Right ventricle myocardium (tissue), 1 donor: ENCODE measurements around a stretch of chr1.

- PRO-cap, 2 experiments, result no peak in any of the 2 experiments
Measured at GRCh38 chr1:226182052-226182581, 4.4 kb downstream of the ACBD3 start.

DNA sequence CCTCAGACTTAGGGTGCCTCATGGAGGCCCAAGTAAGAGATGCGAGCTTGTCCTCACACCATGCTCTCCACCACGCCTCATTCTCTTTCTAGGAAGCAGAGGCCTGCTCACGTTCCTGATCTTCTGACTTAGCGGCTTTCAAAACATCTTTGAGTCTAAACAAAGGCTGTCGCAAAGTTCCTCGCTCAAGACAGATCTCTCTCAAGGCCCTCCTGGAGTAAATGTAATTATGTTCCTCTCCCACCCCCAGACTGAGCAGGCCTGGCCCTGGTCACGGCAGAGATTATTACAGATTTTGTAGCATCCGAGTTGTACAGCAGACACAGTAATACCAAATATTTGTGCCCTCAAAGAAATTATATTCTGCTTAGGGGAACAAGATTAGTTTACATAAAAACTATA is 10.5 kb upstream of the MIXL1 start:
- PRO-cap, 2 experiments, result no peak in any of the 2 experiments

DNA sequence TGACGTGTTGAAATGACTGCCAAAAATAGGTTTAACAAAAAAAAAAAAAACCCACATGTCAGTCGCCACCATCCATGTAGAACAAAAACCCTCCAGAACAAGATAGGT is 700 bp downstream of the PARP1 start:
- PRO-cap, 2 experiments, result no peak in any of the 2 experiments

DNA sequence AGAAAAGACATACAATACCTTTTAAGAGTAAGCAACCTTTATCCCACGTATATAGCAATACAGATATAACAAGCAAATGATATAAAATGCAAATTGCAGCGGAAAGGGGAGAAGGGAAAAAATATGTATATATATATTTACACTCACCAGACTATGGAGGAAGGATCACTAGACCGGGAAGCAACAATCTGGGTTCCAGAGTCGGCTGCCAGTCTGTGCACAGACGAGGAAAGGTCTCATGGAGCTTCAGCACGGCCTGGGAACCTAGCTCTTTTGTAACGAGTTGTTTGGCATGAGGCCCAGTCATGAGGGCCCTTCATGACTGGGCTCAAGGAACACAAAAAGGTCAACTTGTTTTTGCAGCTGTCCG is 6.1 kb upstream of the STUM start:
- PRO-cap, 2 experiments, result no peak in any of the 2 experiments

DNA sequence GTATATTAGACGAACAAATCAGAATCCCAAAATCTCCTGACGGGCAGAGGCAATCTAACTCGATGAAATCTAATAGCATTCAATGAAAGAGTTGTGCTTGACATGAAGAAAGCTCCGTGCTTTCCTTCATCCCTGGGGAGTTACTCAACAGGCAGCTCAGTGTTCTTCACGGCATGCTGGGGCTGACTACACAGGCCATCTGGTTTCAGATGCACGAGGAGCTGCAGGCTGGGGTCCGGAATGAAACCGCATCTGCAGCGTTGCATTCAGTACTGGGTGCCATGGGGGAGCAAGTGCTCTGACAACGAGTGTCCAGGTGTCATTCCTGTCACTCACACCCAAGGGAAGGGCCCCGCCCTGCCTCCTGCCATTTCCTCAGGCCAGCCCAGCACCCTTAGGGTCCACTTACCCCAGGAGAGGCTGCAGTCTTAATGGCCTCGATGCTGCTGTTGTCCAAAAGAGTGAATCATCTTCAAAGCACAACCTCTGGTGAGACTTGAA is 61.3 kb downstream of the STUM start:
- PRO-cap, 2 experiments, result no peak in any of the 2 experiments

DNA sequence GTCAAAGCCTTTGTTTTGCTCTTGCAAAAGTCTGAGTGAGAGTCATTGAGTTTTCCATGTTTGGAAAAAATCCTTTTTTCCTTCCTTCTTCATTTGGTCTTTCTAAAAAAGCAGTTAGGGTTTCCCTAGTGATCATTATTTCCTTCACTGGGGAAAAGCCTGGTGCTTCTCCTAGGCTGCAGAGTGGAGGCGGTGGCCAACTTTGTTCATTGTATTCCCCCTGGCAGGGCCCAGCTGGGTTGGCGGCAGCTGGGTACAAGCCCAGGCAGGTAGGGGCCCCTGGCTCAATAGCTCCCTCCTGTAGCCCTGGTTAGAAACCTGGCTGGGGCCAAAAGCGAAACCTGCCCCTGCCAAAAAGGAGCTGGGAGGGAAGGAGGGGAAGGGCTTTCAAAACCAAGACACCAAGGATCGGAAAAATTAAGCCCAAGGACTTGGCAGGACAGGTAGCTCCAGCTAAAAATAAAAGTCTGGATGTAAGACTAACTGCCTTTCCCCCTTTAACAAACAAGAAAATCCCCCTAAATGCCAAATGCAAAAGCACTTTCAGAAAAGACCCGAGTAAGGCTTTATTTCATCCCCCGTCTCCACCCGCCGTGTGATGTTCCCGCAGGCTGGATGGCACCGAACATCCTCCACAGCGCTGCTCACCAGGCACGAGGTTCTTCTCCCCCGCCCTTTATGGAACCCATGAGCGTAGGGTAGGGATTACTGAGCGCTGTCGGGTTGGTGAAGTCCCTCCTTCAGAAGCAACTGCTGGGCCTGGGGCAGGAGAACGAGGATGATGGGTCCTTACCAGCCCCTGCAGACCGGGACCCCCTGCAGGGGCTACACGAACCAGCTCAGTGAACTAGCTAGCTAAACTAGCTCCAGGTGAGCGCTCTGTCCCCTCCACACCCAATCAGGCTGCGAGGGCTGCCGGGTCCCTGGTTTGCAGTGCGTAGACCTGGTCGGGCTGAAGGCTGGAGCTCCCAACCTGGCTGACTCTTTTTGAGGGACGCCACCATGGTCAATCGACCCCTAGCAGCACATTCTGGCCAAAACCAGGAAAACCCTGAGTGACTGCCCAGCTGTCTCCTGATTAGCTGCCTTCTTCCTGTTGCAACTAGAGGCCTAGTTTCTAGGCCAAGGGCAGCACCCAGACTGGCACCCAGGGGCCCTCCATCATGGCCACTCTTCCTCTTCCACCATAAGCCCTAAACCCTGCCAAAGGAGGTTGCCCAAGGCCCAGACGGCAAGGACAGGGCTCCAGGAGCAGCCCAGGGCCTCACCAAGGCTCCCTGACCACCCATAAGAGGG is 80.6 kb downstream of the ITPKB start:
- PRO-cap, 2 experiments, result no peak in any of the 2 experiments

DNA sequence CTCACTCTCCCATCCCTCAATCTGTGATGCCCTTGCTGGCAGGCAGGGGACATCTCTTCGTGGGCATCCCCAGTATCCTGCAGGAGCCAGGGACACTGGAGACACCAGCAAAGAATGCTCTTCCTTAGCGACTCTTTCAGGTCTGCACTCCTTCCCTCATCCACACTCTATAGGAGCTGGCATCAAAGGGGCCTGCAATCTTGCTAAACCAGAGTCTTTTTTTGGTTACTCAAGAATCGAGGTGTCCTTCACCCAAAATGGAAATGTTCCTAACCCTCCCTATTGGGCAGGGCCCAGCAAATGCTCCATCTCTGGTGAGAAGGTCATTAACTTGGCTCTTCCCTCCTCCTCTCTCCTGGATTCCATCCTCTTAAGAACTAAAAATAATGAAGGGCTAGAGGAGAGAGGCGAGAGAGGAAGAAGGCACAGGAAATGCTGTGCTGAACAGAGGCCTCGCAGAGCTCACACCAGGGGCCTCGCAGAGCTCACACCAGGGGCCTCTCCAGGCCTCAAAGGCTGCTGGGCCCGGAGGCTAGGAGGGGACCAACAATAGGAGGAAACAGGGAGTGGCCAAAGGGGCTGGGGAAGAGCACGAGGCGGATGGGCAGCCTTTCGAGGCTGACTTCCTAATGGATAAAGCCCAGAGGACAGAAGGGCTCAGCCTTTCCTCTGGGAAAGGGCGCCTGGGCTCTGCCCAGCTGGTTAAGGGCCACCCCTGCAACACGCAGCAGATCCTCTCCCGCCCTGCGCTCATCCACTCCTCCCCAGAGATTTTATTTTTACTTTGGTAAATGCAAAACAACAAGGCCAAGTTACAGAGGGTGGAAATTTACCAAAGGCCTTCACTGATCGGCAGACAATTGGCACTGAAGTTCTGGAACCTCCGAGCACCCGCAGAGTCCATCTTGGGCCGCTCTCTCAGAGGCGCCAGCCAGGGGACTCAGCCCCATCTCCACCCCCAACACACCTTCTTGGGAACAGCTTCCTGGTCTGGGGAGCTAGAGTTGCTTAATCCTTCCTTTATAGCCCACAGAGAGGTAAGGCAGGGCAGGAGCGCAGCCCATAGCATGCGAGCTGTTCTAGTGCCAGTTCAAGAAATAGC is 78.5 kb downstream of the ITPKB start:
- PRO-cap, 2 experiments, result peak in 2 of 2 experiments; most common plus-strand start position 418 of the sequence (in 2); most common minus-strand start position 511 of the sequence (in 2)

DNA sequence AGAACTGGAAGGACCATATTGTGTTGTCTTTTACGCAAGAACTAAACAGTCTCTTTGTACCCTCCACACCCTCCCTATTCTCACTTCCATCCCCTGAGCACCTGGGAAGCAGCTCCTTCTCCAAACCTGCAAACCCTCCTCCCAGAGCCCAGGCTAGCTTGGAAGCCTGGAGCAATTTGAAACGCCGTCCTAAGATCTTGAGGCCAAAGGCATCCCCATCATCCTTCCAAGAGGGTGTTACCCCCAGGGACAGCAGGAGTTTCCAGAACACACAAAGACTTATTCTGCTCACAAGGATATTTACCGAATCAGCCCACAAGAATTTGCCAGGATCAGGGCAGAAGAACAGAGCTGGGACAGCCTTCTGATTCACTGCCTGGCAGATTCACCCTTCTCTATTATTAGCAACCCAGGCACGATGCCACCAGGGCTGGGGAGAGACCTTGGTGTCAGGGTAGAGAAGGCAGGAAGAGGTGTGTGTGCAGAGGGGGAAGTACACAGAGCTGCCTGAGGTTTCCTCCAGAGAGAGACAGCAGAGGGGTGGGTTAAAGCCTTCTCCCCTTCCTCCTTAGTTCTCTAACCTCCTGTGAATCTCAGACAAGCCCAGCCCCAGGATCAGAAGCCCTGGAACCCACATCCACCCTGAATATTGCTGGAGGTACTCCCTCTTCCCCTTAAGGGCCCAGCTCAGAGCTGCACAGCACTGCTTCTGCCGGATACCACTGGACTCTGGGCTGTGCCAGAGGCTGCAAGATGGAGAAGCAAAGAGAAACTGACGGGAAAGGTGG is 62.0 kb downstream of the ITPKB start:
- PRO-cap, 2 experiments, result peak in 2 of 2 experiments; most common plus-strand start position 457 of the sequence (in 1); most common minus-strand start position 366 of the sequence (in 1)

DNA sequence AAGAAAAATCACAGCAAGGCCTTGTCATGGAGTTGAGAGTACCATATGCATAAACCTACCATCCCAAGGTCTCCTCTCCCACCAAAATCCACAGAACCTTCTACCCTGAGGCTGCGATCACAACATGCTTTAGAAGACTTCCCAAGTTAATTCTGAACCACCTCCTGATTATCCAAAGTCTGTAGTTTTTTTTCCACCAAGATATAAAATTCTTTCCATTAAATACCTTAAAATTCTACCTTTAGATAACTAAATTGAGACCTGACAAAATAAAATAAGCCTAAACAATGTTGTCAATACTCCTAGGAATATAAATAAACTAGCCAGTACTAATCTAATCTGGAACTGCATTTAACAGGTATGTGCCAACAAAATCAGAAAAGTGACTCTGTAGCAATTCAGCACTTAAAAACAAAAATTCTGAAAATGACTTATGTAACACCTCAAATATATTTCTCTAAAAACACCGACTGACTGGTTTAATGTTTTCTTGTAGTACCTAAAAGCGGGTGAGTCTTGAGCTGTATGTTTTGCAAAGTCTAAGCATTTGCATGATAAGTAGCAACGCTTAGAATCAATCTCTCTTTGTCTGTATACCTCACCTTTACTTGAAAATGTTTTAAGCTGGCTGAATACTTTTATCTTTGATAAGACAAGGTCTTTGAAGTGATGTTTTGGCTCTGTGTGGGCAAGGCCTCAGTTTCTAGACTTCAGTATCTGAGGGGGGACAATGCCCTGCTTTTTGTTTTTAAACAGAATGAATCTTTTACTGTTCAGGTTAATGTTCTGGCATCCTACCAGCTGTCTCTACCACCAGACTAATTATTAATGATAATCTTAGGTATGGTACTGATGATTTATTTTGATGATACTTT is 8.4 kb downstream of the ITPKB start:
- PRO-cap, 2 experiments, result no peak in any of the 2 experiments

DNA sequence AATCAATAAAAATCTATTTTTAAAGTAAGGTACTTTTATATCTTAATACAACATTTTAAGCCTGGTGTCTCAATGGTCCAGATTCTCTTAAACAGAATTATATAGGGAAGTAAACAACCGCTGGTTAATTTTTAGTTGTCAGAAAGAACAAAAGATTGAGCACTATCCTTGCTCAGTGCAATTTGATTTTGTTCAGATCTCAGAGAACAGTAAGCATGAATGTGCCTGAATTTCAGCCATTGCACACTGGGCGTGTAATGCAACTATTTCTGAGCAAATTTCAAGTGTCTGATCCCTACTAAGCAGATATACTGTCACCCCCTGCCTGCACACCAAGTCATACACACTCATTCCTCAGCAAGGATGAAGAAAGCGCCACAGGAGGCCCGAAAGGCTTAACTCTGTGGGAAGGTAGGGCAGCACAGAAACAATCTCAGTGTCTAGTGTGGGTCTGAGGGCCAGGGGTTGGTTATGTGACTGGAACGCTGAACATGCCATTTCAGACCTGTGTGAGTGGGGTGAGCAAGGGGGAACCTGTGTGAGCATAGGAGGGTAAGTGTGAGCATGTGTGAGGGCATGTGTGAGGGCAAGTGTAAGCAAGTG is 6.4 kb downstream of the ITPKB start:
- PRO-cap, 2 experiments, result no peak in any of the 2 experiments

DNA sequence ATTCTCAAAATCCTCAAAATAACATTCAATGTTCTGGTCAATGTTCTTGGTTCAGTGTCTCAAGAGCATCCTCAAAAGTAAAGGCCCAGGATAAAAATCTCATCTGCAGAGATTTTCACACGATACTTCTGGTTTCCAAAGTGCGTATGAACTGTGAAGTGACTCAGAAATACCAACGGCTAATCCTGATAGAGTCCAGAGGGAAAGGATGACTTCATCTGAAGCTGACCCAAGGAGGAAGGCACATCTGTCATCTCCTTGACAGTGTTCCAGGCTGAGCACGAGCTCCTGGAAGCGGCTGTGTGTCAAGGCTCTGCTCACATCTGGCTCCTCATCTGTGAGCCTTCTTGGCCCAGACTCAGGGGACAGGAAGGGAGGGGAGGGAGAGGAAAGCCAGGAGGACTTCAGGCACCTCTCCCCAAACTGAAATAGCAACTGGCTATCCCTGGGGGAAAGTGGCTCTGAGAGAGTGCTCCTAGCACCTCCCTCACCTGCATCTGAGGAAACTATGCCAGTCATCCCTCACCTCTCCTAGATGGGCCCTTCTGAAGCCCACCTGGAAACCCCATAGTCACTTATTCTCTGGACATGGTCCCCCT is 49.1 kb upstream of the PSEN2 start:
- PRO-cap, 2 experiments, result no peak in any of the 2 experiments

- PRO-cap, 2 experiments, result peak in 2 of 2 experiments; most common minus-strand start chr1:226828143 (in 1)
Measured at GRCh38 chr1:226828061-226828436, 42.4 kb upstream of the PSEN2 start.

GRCh38 chr1:226904012-226904585 is 33.7 kb downstream of the PSEN2 start:
- PRO-cap, 2 experiments, result no peak in any of the 2 experiments

DNA sequence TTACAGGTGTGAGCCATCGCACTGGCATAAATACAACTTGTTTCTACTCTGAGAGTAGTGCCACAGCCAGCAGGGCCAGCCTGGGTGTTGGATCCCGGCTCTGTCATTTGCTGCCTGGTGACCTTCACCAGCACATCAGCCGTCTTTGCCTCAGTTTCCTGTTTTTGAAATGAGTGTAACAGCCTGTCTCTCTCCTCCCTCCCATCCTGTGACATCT is 23.7 kb downstream of the COQ8A start:
- PRO-cap, 2 experiments, result peak in 2 of 2 experiments; most common plus-strand start position 57 of the sequence (in 2)

DNA sequence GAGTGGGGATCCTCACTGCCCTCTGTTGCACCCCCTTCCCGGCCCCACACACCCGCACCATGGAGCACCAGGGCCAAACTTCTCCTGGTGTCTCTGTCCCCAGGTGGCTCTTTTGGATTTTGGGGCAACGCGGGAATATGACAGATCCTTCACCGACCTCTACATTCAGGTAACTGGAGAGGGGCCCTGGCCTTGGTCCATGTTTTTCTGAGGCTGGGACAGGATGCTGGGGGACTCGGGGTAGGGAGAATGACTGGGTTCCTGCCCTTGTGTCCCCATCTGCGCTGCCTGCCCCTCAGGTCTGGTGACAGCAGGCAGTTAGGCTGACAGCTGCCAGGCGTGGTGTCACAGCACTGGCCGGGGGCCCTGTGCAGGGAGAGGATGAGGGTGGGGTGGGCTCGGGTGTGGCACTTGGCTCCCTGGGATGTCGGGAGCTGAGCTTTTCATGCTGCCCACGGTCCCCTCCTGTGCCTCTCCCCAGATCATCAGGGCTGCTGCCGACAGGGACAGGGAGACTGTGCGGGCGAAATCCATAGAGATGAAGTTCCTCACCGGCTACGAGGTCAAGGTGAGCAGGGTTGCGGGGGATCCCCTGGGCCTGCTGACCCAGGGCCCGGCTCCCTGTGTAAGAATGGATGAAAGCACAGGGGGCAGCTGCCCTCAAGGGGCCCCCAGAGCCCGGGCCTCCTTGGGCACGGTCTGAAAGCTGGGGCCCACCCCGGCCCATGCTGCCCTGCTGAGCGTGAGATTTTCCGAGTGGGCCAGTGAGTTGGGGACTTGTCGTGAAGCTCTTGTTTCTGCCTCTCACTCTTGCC is 44.9 kb downstream of the COQ8A start:
- PRO-cap, 2 experiments, result no peak in any of the 2 experiments

- PRO-cap, 2 experiments, result no peak in any of the 2 experiments
Measured at GRCh38 chr1:226989714-226990912, 50.0 kb downstream of the COQ8A start.

- PRO-cap, 2 experiments, result no peak in any of the 2 experiments
Measured at GRCh38 chr1:227020322-227021031, 80.4 kb downstream of the COQ8A start.

GRCh38 chr1:227034285-227034938 is 94.3 kb downstream of the COQ8A start:
- PRO-cap, 2 experiments, result no peak in any of the 2 experiments

DNA sequence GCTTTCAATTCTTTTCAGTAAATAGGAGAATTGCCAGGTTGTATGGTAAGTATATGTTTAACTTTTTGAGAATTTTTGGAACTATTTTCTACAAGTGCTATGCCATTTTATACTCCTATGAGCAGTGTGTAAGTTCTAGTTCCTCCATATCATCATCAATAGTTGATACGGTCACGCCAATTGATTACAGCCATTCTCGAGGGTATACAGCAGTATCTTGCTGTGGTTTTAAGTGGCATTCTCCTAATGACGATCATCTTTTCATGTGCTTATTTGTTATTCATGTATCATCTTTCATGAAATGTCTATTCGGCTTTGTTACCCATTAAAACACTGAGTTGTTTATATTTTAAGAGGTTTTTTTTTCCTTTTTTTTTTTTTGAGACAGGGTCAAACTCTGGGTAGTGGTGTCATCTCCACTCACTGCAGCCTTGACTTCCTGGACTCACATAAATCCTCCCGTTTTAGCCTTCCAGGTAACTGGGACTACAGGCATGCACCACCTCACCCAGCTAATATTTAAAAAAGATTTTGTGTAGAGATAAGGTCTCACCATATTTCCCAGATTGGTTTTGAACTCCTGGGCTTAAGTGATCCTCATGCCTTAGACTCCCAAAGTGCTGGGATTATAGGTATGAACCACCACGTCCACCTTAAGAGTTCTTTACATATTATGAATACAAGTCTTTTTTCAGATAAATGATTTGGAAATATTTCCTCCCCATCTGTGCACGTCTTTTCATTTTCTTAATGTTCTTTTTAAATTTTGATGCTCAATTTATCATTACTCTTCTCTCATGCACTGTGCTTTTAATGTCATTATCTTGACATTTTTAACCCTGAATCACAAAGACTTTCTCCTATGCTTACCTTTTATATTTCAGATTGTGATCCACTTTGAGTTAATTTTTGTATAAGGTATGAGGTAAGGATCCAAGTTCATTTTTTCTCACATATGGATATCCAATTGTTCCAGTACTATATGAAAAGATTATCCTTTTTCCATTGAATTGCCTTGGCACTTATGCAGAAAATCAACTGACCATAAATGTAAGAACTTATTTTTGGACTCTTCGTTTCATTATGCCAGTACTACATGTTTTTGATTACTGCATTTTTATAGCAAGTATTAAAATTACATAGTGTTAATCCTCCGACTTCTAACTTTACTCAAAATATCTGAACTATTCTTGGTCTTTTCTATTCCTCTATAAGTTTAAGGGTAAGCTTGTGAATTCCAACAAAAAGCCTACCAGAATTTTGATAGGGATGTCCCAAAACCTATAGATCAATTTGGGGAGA is 146.7 kb downstream of the COQ8A start:
- PRO-cap, 2 experiments, result no peak in any of the 2 experiments

DNA sequence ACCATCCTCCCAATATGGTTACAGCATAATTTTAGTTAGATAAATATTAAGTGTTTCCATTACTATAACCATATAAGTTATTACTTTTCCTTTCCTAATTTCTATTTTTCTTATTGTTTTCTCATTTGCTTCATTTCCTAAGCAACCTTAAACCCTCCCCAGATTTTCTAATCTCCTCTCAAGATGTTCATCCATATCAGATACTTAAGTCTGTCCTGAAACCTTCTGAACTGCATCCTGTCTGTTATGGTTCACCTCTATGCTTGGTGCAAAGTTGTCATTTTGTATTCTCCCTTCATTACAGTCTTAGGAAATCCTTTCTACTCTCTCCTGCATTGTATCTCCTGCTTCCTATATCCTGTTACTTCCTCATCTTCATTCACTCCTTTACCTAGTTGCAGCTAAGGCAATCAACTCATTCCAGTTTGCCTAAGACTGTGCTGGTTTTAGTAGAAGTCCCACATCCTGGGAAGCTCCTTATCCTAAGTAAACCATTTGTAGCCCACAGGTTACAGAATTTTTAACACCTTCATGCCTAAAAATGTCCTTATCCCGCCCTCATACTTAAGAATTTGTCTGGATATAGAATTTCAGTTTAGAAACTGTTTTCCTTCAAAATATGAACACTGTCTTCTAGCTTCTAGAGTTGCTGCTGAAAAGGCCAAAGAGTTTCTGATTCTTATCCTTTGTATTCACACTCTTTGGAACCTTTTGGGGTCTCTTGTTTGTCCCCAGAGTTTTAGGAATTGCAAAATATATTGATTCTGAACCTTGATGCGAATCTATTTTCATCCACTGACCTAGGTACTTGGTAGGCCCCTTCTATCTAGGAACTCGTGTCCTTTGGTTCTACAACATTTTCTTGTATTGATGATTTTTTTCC is 16.2 kb downstream of the CDC42BPA start:
- PRO-cap, 2 experiments, result no peak in any of the 2 experiments